Metastatic Lung Carcinoma in the Adrenal Gland (tissue), 1 donor: ENCODE results near the genes KLHL9, ELAVL2 and EQTN.

GRCh38 chr9:19055479-19056240 is 6.4 kb downstream of the RRAGA start:
- PRO-cap: no peak

DNA sequence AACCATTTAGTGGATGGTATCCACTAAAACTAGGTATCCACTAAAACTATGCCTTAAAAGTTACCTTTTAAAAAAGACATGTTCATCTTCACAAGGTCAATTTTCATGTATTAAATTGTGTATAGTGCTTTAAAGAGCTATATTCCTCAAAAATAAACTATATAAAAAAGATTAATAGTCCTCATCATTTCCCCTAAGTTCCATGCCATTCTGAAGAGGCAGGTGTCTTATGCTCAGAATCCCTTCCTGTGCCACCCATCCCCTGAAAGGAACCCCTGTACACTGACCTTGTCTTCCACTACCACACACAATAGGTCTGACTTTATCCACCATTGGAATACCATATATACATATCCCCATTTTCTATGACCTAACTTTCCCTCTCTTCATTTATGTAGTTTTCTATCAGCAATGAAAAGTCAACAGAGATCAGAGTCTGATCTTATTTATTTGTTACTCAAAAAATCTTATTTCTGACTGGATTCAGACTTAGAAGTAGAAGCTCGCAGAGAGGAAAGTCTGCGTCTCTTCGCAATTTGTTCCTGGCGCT is 4.1 kb downstream of the RPS6 start:
- PRO-cap: no peak

GRCh38 chr9:20726001-20726556 is 42.0 kb downstream of the FOCAD start:
- PRO-cap: no peak

DNA sequence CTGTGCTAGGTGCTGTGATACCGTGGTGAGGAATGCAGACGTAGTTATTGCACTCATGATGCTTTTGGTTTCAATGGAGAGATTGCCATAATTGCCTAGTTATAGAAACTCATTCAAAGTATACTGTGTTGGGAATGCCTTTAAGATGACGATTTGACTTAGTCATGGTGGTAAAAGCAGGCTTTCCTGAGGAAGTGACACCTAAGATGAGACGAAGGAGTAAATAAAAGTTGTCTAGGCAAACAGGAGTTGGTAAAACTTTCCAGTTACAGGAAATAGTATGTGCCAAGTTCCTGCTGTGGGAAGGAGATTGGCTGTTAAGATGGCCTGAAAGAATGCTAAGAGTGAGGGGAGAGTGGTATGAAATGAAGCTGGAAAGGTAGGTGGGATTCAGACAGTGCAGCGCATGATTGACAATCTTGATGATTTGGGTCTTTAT is 48.1 kb downstream of the FOCAD start:
- PRO-cap: no peak

- PRO-cap: bidirectional peak, plus-strand start at chr9:21335500, minus-strand start at chr9:21335401
These were observed at the start of gene KLHL9 for GRCh38 chr9:21335320-21335813. Gene KLHL9 (minus strand): TSS chr9:21335404.

GRCh38 chr9:21591410-21592003 is 109.4 kb upstream of the IFNE start:
- PRO-cap: bidirectional peak, plus-strand start at chr9:21591870, minus-strand start at chr9:21591662

GRCh38 chr9:21986811-21987123 is 12.1 kb upstream of the CDKN2A start:
- PRO-cap: no peak

GRCh38 chr9:21994497-21994903 is 14.6 kb downstream of the CDKN2B start:
- PRO-cap: bidirectional peak, plus-strand start at chr9:21994551, minus-strand start at chr9:21994392; bidirectional peak, plus-strand start at chr9:21995136, minus-strand start at chr9:21994803

DNA sequence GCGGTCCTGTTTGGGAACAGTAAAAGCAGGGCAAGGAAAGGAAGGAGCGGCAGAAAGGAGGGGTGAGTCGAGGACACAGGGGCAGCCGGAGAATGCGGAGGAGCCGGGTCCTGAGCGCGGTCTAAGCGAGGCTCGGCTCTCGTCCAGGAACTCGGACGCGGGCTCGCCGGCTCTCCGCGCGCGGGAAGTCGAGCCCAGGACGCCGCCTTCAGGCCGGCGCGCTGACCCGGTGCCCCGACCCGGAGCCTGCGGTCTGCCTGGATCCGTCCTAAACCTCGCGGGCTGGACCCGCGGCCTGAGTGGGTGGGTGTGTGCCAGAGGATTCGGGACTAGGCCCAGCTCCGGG is 13.5 kb downstream of the CDKN2B start:
- PRO-cap: bidirectional peak, plus-strand start at position 90 of the sequence, minus-strand start at position 123 of the sequence

GRCh38 chr9:22079891-22080441 is 70.9 kb upstream of the CDKN2B start:
- PRO-cap: no peak

- PRO-cap: no peak
These were observed 227.1 kb downstream of the ELAVL2 start for GRCh38 chr9:23598996-23599326.

DNA sequence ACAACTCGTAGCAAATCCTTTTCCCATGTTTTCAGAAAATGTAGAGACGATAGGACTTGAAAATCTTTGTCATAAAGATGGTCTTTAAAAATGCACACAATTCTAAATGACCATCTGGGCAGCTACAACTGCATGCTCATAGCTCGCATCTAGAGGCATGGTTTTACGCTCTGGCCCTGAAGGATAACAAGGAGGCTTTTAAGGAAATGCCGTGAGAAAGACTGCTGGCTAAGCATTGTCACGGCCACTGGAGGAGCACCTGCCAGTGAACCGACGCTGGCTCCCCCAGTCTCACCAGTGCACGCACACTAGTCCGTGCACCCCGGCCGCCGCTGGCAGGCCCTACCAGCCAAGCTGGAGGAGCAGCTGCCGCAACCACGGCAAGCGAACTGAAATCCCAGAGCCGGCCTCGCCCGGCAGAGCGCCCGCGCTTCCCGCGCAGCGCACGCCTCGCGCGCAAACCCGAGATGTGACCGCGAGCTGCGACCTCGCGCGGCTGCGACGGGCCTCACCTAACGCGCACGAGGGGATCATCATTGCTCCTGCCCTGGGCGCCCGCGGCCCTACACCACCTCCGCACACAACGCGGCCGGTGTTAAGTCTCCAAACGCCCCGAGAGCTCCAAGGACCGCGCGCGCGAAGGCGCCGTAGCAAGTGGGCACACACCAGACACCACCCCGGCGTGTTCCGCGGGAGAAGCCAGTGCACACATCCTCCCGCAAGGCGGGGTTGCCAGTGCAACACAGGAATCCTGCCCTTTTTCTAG is 5.4 kb downstream of the ELAVL2 start:
- PRO-cap: no peak

- PRO-cap: bidirectional peak, plus-strand start at chr9:23826545, minus-strand start at chr9:23826365
These were observed at the start of gene ELAVL2 for GRCh38 chr9:23826114-23826607. Gene ELAVL2 (minus strand): TSS chr9:23826240.

- PRO-cap: no peak
These were observed 19.7 kb downstream of the IFT74 start for GRCh38 chr9:26975520-26976802.

- PRO-cap: no peak
These were observed 13.0 kb downstream of the TEK start for GRCh38 chr9:27121865-27122604.

DNA sequence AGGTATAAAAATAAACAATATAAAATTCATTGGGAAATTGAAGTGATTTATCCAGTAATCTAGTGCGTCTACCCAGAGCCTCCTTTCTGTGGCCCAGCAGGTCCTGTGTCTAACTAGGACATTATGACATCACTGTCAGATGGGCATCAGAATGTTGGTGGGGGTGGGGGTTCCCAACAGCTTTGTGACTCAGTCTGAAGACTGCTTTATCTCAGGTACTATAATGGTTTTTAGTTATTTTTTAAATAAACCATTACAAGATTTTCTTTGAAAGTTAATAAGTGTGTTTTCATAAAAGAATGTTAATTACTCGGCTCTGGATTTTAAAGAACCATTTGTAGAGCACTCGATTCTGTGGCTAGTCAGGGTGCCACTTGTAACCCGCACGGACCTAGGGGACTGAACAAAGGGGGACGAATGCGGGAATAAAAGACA is at the start of gene EQTN:
EQTN (minus strand) TSS at position 125 of the 435 bp plus-strand sequence.
- PRO-cap: no peak

DNA sequence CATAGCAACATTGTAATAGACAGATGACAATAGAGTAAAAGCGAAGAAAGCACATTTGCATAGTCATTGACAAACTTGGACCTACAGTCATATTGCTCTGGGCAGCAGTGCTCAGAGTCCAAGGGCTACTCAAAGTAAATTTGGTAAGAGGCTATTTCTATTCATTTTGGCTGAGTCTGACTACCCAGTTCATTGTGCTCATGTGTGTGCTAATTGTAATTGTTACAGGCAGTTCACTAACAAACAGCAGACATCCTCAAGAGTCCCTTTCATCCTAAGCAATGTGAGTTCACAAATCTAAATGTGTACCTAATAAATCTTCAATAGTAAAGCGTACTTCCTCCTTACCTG is 1.8 kb upstream of the MOB3B start:
- PRO-cap: no peak

DNA sequence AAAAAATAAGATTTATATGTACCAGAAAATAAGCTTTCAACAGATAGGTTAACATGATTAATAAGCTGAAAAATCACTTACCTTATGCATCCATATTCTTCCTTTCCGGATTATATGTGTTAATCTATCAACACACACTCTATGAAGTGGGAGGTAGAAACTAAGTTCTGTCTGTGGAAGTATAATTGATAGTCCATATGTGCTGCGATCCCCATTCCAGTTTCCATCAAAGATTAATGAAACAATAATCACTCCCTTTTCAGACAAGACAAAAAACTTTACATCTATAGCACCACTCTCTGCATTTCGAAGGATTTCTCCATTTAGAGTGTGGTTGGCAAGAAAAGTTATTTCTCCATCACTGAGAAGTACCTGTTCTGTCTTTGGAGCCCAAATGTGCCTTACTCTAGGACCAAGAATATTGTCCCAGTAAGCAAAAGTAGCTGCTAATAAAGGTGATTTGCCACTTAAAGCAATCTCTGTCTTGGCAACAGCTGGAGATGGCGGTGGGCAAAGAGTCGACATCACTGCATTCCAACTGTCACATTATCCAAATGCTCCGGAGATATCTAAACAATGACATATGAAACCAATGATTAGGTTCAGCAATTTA is 6.6 kb downstream of the C9orf72 start:
- PRO-cap: no peak

- PRO-cap: no peak
These were observed 1.2 kb downstream of the C9orf72 start for GRCh38 chr9:27572141-27572485.

GRCh38 chr9:27577110-27577474 is 3.8 kb upstream of the C9orf72 start:
- PRO-cap: no peak